Endometrial microvascular endothelial cells (primary cell): ENCODE measurements around a stretch of chr1.

DNA sequence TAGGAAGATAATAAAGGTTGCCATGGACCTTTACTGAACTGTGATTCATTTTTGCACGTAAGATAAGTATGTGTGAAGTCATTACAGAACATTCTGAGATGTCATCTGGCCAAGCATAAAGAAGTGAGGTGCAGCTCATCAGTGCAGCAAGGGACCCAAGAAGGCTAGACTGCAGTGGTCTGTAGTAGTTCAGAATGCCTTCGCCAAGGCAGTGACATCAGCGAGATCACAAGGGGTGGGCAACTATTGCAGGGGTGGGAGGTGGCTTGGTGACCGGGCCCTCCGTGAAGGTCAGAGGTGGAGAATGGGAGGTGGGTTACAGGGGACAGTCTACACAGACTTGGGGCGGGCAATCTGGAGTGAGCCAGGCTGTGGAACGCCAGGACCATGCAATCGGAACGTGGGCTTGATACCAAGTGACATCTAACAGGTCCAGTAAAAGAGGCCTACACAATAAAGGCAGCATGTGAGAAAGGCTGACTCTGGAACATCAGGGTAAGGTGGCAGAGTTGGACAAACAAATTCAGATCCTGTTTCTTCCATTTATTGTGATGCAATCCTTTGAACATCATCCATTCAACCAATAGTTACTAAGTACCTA is 107.4 kb downstream of the SLC45A1 start:
- RAMPAGE, long total RNA = no peak

- RAMPAGE, long total RNA = no peak
Observed at GRCh38 chr1:8430293-8431080, 112.6 kb downstream of the SLC45A1 start.

GRCh38 chr1:8604113-8604703 is 213.2 kb downstream of the RERE start:
- RAMPAGE, long total RNA = no peak

DNA sequence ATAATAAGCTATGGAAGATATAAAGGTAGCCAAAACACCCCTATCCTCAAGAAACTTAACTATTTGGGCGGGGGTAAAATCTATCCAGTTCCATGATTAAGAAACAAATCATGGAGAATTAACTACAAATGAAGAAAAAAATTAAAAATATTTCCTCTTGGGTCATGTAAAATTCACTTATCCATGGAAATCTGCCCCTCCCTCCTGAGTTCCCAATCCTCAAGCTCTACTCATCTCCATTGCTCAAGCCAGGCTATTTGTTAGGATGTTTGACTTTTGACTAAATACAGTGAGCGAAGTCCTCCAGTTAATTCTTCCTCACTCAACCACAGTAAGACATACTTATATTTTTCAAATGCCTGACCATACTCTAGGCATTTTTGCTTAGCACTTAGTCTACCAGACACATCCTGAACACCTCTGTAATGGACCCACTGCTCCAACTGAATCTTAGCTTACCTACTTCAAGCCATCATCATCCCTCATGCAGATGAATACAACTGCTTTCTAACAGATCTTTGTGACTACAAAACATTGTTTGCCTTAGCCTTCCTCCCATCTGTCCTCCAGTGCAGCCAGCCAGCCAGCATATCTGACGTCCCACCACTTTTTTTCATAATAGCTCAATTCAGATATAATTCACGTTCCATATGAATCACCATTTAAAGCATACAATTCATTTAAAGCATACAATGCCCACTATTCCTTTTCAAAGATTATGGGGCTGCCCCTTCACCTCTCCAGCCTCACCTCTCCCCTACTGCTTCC is 154.2 kb downstream of the RERE start:
- RAMPAGE, long total RNA = no peak

DNA sequence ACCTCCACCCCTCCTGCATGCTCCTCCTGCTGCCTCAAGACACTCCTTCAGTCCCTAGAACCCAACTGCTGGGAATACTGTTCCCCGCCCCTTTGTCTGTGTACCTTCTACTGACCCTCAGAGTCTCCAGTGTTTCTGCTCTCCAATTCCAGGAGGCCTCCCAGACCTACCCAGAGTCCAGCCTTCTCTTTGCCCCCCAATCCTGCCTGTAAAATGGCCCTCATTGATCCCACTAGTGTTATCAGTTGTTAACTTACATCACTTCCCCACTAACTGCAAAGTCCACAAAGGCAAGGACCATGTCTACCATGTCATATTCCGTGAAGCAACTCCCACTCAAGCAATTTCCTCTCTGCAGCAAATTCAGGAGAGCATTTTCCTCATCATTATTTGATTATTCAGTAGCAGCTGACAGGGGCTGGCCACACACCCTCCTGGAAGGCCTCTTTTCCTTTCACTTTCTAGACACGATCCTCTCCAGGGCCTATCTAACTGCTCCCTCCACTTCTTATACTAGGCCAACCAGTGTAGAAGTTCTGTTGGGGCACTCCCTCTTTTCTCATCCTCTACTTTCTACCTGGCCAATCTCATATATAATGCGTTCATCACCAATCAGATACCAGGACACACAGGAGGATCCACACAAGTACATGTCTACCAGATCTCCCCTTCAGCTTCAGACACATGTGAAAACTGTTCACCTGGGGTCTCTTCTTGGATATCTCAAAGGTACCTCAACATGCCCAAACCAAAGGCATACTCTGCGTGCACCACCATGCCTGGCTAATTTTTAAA is 153.4 kb downstream of the RERE start:
- RAMPAGE, long total RNA = no peak

GRCh38 chr1:8816320-8816598 is 1.2 kb downstream of the RERE start:
- RAMPAGE, long total RNA = no peak

- RAMPAGE, long total RNA = no peak
Observed at GRCh38 chr1:8856275-8856743, 22.2 kb downstream of the ENO1 start.

DNA sequence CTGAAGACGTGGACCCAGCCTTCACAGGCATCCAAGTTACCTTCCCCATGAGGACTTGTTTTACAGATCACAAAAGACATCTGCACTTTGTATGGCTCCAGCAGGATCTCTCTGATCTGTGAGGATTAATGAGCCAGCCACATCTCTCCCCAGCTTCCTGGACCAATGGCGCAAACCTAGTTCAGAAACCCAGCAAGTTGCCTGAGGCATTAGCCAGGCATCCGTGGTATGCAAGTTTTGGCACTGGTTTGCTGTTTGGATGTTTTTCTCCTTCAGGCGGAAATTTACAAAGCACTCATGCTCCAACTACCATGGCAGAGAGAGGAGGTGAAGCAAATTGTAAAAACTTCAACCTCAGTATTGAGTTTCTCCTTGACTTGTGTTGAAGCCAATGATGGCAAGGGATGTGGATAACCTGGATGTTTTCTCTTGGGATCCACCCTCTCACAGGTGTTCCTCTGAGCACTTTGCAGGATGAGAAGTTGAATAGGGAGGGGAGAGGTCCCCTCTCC is 25.5 kb upstream of the ENO1 start:
- RAMPAGE, long total RNA = no peak

DNA sequence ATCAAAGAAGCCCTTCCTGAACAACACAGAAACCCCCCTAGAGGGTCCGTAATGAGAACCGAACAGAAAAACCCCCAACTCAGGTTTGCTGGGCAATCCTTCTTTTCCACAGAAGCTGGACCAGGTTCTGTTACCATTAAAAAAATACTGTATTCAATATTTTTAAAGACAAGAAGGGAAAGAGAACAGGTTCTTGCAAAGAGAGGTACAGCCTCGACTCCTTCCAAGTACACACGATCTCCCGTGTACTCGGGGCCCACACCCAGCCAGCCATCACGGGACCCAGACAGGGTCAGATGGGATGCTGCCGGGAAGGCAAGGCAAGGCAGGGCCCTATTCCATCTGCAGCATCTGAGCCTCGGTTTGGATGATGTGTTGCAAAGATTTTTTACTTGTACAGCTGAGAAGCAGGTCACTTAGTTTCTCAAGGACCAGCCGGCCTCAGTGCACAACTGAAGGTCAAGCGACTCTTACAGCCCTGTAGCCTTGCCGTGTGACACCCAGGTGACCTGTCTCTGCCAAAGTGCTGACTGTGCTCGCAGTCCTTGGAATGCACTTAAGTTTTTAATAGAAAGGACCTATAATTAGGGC is 1.6 kb downstream of the GPR157 start:
- RAMPAGE, long total RNA = no peak

GRCh38 chr1:9234150-9234705 is 346 bp upstream of the H6PD start:
- RAMPAGE, long total RNA = no peak

GRCh38 chr1:9263323-9263815 is 28.8 kb downstream of the H6PD start:
- RAMPAGE, long total RNA = no peak

DNA sequence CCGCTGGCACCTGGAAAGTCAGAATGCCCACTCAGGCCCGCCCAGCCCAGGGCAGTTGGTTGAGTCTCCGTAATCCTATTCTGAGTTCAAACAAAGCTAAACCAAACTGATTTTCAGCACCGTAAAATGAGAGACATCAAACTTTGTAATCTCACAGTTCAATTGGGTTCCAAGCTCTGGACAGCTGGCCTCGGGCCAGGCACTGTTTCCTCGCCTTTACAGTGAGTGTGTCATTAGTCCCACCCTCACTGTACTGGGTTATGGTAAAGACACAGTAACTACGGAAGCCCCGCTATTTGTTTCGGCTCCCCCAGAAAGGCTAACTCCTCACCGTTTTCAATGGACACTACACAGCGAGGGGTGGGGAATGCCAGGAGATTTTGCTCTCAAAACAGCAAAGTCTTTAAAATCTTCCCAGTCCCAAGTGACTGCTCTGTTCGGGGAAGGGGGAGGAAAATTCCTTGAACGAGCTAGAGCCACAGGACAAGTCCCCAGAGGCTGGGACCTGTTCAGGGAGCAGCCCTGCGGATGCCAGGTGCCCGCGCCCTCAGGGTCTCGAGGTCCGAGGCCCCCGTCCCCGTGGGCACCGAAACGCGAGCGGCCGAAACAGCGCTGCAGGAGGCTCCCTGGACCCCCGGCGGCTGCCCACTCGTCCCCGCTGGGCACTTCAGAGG is 751 bp upstream of the SPSB1 start:
- RAMPAGE, long total RNA = no peak

GRCh38 chr1:9310854-9311672 is 18.4 kb downstream of the SPSB1 start:
- RAMPAGE, long total RNA = no peak

GRCh38 chr1:9330958-9331561 is 38.4 kb downstream of the SPSB1 start:
- RAMPAGE, long total RNA = no peak

DNA sequence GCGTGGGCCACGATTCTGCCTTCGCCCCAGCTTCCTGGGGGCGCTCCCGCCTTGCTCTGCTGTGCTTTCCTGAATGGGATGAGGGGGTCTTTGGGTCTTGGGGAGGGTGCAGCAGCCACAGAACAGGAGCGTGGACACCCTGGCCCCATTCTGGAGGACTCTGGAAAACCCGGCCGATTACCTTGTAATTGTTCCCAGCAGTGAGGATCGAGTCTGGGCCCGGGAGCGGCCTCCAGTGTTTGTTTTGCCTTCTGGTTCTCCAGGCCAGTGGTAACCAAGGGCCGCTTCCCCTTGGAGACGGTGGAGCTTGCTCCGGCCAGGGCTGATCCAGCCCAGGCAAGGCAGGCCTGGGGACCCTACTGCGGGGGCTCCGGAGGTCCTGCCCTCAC is 46.1 kb downstream of the SPSB1 start:
- RAMPAGE, long total RNA = no peak

- RAMPAGE, long total RNA = no peak
Observed at GRCh38 chr1:9351201-9351852, 58.6 kb downstream of the SPSB1 start.

GRCh38 chr1:9363105-9363521 is 70.4 kb downstream of the SPSB1 start:
- RAMPAGE, long total RNA = no peak

DNA sequence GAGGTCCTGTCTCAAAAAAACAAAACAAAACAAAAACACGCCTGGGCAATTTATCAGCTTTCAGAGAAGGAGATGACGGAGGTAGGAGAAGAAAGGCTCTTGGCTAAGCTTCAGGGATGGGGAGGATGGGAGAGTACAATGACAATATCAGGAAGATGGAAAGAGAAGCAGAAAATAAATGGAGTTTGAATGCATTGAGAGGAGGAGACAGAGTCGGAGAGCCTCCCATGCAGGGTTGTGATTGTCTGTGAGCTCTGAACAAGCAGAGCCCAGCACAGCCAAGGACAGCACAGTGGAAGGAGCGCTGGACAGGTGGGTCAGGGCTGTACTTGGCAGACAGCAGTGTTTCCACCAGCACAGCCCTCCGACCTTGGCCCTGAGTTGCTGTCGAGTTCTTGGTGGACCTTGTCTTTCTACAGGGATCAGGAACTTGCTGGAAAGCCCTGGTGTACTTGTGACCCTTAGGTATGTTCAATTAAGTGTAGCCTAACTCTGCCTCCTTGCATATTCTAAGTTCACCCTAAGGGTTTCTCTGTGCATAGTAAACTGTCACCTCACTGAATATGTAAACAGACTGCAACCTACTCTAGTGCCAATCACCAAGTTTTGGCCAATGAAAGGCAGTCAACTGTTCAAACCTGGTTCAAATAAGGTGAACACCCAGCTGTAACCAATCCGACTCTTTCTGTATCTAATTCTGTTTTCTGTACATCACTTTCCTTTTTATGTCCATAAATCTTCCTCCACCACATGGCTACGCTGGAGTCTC is 86.7 kb upstream of the SLC25A33 start:
- RAMPAGE, long total RNA = no peak

- RAMPAGE, long total RNA = no peak
Observed at GRCh38 chr1:9453555-9454397, 85.5 kb upstream of the SLC25A33 start.

DNA sequence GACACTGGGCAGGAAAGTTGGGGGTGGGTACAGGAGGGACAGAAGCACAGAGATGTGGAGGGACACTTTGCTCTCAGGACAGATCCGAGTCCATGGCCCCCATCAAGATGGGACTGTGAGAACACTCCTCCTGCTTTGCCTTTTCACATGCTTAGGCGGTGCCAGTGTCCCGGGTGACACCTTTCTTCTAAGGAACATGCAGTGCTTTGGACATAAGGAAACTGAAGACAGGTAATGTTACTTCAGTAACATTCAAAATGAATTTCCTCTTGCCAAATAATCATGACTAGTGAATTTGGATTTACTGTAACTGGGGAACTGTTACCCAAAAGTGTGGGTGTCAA is 16.7 kb downstream of the SLC25A33 start:
- RAMPAGE, long total RNA = no peak